ENCODE results near the gene TUT7.

GRCh38 chr9:79093052-79093329, 478.8 kb upstream of the TLE4 start:
- RRBS = no CpG with 5 or more reads among the region's 3 CpGs

- RRBS = no CpG with 5 or more reads among the region's 3 CpGs
These were observed 286.7 kb downstream of the TLE4 start for GRCh38 chr9:79858526-79858885.

- RRBS = no CpG with 5 or more reads among the region's 12 CpGs
These were observed 404.0 kb downstream of the TLE4 start for GRCh38 chr9:79975617-79976360.

GRCh38 chr9:80440731-80441152, 869.0 kb downstream of the TLE4 start:
- RRBS = no CpG with 5 or more reads among the region's 7 CpGs

GRCh38 chr9:81372489-81373125, 316.7 kb downstream of the TLE1 start:
- RRBS = no CpG with 5 or more reads among the region's 8 CpGs

- RRBS = no CpG with 5 or more reads among the region's 13 CpGs
These were observed 292.8 kb downstream of the TLE1 start for GRCh38 chr9:81396442-81397118.

DNA sequence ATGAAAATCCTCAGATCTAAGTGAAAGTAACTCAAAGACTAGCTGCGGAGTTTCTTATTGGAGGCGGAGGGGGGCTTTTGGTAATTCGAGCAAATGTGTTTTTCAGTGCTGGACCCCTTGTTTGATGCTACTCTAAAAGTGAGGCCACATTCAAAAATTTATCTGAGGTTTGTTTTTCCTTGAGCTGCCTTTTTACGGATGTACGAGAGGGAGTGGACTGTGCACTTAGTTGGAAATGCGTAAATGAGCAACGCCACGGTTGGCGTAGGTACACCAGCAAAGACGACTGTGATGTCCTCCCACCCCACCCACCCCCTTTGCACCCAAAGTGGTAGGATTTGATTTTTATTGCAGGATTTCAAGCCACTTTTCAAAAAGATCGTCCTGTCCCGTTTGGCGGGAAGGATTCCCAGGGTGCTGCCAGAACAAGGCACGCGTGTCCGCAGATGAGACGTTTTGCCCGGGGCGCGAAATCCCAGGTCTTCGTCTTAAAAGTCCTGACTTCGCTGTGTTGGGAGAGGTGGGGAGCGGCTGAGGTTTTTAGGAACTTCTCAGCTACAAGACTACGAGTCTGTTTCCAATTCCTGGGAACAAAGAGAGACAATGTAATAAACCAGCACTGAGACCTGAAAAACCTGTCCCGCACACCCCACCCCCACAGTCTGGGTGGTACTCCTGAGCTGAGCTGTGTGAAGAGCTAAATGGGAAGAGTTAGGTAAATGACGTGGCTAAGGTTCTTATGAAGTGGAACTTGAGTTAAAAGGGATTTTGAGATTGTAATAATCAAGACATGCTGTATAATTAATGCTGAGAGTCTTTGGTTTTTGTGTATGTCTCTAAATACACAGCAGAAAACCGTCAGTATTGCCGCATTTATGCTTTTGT, 1.0 kb upstream of the TLE1 start:
- RRBS = no CpG with 5 or more reads among the region's 28 CpGs

GRCh38 chr9:81729124-81729705, 39.9 kb upstream of the TLE1 start:
- RRBS = no CpG with 5 or more reads among the region's 4 CpGs

DNA sequence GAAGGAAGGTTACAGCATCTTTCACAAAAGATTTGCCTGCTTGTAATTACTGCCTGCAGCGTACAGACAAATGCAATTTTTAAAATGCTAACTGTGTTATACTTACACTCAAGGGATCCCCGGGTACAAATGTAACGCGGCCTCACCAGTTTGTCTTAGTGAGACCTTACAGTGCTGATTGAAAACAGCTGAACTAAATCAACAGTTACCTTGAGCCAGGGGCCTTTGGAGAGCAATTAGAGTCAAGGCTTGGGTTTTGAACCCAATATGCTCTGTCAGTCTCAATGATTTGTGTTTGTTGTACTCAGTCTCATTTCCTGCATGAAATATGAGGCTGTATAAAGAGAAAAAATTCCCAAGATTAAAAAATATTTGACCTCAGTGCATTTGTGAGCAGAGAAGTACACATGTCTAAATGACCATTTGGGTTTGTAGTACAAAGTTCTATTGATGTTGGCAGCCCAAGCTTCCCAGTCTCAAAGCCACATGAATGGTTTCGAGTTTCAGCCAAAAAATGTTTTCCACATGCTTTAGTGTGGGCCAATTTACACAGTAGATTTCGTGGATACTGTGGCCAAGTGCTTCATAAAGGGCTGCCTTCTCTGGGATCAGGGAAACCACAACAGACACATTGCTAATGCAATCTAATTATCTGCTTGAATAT, 500.0 kb downstream of the SPATA31D1 start:
- RRBS = no CpG with 5 or more reads among the region's 6 CpGs

DNA sequence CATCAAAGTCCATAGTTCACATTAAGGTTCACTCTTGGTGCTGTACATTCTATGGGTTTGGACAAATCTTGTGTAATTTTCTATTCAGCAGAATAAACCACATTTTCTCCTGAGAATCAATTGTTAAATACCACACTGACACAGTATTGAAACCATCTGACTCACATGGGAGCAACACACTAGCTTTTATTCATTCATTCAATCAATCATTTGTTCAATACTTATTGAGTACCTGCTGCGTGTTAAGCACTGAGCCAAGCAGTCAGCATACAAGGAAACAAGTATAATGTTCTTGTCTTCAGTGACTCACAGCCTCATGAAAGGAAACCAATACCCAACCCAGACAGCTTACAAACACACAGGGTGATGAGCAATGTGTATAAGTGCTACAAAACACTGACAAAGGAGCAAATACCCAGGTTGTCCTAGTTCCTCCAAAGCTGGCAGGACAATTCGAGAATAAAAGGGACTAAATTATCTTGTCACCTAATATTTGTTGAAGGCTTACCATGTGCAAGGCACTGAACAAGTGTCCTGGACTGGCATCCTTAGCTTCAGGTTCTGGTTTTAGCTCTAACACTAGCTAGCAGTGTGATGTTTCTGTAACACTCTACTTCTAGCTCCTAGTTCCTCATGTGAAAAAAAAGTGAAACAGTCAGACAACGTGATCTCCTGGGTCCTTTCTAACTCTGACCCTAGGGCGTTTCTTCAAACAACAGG, 67.6 kb upstream of the RASEF start:
- RRBS = no CpG with 5 or more reads among the region's 4 CpGs

DNA sequence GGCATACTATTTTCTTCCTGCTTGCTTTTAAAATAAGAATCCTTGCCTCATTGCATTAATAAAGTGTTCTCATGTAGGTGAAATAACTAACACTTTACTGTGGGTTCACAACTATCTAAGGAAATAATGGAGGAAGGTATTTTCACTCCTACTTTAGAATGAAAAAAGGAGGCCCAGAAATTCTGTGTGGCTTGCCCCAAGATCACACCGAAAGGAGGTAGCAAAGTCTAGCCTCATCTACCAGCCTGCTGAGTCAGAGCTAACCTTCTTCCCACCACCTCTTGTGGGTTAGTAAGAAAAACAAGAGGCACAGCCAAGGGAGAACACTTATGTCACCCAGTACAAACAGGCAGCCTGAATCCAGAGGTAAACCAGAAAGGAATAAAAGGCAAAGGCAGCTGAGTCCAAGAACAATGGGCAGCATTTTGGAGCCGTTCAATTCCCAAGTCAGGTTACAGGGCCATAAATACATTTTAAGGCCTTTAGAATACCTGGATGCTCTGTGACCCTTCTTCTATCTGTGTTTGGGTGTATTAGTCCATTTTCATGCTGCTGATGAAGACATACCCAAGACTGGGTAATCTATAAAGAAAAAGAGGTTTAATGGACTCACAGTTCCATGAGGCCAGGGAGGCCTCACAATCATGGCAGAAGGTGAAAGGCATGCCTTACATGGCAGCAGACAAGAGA, 91.9 kb upstream of the RASEF start:
- RRBS = no CpG with 5 or more reads among the region's 2 CpGs

GRCh38 chr9:83219603-83220047, 156.7 kb upstream of the RASEF start:
- RRBS = no CpG with 5 or more reads among the region's 15 CpGs

DNA sequence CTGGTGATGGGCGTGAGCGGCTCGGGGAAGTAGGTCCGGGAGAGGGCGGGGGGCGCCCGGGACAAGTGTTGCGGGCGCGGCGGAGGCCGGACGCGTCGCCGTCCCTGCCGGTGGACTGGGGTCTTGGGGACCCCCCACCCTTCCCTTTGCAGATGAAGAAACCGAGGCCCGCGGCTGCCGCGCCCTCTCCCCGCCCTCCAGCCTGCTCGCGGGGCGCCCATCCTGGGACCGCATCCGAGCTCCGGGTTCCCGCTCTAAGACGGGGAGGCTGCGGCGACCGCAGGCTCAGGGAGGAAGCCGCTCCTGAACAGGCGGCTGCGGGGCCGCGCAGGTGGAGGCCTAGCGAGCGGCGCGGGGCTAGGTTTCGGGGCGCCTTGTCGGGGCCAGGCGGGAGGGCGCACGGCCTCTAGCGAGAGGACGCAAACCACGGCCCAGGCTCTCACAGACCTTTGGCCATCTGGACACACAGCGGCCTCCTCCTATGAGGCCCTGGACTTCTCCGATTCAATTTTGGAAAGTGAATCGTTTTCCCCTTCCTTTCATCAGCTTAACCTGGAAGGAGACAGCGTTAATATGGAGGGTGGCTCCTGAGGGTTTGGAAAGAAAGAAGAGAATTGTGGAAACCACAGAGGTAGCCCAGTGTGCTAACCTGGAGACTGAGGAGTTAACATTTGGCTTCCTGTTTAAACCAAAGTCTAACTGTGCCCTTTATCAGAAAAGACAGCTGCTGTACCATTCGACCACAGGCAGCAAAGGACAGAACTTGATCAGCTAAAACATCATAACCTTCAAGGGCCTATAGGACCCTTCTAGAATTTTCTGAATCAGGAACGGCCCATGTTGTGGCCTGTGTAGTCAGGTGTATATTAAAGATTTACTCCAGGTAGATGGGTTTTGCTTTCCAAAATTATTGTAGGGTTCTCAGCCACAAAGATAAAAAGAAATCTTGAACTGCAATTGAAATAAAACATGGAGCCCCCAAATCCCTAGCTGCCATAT, 549 bp downstream of the IDNK start:
- RRBS = 2% methylated on average over 4 of the region's 58 CpGs

DNA sequence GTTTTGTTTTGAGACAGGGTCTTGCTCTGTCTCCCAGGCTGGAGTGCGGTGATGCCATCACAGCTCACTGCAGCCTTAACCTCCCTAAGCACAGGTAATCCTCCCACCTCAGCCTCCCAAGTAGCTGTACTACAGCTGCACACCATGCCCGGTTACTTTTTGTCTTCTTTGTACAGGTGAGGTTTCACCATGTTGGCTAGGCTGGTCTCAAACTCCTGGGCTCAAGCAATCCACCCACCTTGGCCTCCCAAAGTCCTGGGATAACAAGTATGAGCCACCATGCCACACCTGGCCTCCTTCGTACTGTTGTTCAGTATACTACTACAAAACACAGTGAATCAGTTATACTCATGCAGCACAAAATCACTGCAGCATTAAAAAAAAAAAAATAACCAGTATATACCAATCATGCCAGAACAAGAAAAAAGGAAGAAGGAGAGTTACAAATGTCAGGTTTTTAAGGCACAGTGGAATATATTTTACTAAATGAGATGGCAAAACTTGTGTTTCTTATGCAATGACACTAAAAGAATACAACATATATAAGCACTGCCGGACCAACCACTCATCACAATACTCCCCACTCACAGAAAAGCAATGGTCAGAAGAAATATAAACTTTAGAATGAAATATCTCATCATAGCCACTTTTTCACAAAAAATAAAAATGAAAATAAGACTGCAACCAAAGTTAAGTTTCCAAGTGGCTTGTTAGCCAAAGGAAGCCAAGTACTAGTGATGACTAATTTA, 33.8 kb downstream of the UBQLN1 start:
- RRBS = no CpG with 5 or more reads among the region's 4 CpGs

DNA sequence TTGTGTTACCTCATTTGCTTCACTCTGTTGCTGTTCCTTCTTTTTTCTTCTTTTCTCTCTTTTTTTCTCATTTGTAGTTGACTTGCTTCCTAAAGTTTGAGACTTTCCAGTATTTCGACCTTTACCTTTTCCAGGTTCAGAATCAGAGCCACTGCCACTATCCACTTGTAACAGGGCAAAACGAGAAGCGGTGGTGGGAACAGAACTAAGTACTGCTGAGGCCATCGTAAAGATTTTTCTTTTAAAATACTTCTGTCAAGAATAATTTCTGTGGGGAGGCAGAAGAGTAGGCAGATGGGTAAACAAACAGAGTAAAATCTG, 11.3 kb downstream of the GKAP1 start:
- RRBS = no CpG with 5 or more reads among the region's 4 CpGs

- RRBS = no CpG with 5 or more reads among the region's 3 CpGs
These were observed 12.6 kb upstream of the KIF27 start for GRCh38 chr9:83933730-83934277.

DNA sequence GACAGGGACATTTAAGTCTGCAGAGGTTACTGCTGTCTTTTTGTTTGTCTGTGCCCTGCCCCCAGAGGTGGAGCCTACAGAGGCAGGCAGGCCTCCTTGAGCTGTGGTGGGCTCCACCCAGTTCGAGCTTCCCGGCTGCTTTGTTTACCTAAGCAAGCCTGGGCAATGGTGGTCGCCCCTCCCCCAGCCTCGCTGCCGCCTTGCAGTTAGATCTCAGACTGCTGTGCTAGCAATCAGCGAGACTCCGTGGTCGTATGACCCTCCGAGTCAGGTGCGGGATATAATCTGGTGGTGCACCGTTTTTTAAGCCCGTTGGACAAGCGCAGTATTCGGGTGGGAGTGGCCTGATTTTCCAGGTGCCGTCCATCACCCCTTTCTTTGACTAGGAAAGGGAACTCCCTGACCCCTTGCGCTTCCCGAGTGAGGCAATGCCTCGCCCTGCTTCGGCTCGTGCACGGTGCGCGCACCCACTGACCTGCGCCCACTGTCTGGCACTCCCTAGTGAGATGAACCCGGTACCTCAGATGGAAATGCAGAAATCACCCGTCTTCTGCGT, 407.6 kb downstream of the NTRK2 start:
- RRBS = no CpG with 5 or more reads among the region's 27 CpGs

DNA sequence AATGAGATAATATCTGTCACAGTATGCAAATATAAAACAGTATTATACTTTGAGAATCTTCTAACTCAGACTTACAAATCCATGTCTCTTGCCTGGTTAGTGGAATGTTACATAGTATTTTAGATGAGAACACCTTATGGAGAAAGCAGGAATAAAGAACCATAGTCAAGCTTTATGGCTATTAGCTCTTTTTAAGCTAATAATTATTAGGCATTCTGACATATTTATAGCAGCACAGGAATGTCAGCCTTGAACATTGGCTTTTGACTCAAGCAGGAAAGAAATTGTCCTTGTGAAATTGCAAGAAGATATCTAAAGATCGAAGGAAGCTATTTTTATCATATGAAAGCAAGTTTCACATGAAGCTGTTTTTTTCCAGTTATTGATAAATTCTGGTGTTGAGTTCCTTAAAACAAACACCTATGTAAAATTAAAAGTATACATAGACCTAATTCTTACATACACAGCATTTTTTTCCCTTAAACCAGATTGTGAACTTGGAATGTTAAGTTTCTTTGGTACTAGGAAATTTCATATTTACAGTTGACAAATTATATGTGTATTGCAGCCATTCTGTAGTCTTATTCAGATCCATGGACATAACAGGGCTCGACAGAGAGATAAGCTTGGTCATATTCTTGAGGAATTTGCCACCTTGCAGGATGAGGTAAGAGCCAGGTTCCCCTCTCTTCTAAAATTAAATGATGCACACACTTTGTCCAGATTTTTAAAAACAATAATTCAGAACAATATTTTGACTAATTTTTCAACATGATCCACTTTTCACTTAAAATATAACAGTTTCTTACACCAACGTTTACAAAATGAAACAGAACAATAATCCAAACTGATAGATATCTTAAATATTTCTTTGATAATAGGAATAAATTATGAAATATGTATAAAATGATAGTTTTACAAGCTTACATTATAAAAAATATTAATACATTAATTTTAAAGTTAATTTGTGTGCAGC, 71.8 kb downstream of the NAA35 start:
- RRBS = no CpG with 5 or more reads among the region's 3 CpGs

DNA sequence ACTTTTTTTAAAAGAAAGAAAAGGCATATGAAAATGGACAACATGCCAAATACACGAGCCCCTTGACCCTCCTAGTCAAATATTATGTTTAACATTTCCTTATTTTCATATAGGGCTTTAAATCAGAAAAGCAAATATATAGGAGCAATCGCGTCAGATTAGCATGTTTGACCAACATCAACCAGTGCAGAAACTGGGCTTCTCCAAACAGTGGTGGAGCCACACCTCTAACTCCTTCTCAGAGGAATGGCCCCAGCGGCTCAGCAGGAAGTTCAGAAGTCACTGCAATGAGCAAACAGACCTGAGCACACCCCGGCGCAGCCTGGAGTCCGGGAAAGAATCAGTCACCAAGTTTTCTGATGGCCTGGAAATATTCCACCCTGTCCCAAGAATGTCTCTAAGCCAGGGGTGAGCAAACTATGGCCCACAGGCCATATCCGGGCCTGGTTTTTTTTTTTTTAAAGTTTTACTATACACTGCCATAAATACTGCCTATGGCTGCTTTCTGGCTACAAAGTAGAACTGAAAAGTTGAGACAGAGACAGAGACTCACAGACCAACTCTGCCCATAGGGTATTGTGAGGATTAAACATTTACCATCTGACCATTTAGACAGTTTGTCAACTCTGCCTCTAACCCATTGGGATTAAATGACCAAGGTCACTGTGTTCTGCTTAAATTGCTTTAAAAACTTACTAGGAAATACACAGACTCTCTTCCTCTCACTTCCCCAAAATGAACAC, 5.5 kb downstream of the GOLM1 start:
- RRBS = 22% methylated on average over 1 of the region's 8 CpGs

- RRBS = 1% methylated on average over 40 of the region's 89 CpGs
These were observed at the start of gene TUT7 for GRCh38 chr9:86353515-86354733. Gene TUT7 (minus strand): TSS chr9:86354410.

Data from epithelial cell of prostate (primary cell).